Measurements from ENCODE around the gene C6orf120.

- PRO-cap = no peak
Observed at GRCh38 chr6:169427779-169428357, 174.2 kb upstream of the THBS2 start.

DNA sequence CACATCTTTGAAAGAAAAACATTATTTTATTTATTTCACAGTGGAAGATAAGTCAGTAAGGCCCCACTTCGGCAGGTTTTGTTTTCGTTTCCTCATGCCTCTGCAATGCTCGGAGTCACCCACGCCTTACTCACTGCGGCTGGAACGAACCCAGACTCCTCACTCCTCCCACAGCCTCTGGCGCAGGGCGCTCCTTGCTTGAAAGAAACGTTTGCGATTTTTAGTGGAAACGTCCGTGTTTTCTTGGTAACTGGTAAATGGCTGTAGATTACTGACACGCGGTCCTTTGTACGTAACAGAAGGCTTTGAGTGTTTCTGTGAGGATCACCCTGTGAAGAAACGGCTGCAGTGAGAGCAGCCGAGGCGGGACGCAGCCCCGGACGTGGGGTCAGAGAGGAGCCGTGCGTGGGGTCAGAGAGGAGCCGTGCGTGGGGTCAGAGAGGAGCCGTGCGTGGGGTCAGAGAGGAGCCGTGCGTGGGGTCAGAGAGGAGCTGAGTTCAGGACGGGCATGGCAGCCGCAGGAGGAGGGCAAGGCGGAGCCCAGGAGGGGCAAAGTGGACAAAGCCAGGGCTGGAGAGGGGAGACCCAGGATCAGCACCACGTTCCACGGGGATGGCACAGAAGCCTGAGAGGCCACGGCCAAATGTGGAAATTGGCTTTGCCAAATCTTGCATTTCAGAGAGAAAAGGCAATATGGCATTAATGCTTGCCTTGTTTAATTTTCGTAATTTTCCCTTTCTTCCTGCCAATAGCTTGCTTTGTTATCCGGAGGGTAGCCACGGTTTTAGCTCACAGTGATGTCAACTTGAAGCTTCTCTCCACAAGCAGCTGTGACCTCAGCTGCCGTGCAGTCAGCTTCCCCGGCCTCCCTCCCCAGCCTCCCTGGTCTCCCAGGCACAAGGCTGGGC is 198.7 kb upstream of the THBS2 start:
- PRO-cap = no peak

- PRO-cap = no peak
Observed at GRCh38 chr6:169669835-169670316, 32.0 kb downstream of the WDR27 start.

DNA sequence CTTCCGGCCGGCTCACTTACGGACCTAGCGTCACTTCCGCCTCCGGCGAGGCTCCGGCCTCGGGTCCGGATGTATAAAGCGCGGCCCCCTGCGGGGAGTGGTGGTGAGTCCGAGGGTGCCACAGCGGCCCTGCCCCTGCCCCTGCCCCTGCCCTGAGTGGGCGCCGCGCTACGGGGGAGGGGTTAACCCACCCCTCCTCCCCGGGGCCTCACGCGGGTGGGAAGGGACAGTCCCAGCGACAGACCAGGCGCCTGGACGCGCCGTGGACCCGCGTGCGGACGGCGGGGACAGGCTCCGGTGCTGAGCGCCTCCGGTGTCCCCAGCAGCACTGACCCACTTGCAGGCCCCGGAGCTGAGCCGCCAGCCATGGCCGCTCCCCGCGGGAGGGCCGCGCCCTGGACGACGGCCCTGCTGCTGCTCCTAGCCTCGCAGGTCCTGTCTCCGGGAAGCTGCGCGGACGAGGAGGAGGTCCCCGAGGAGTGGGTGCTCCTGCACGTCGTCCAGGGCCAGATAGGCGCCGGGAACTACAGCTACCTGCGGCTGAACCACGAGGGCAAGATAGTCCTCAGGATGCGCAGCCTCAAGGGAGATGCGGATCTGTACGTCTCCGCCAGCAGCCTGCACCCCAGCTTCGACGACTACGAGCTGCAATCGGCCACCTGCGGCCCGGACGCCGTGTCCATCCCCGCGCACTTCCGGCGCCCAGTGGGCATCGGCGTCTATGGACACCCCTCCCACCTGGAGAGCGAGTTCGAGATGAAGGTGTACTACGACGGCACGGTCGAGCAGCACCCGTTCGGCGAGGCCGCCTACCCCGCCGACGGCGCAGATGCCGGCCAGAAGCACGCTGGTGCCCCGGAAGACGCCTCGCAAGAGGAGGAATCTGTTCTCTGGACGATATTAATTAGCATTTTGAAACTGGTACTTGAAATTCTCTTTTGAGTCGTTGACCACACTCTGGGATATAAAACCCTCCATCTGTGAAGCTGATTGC is at the start of gene C6orf120:
Gene C6orf120 (plus strand): TSS at position 33 of the 994 bp plus-strand sequence.
- PRO-cap = bidirectional peak, plus-strand start at position 103 of the sequence, minus-strand start outside the sequence

DNA sequence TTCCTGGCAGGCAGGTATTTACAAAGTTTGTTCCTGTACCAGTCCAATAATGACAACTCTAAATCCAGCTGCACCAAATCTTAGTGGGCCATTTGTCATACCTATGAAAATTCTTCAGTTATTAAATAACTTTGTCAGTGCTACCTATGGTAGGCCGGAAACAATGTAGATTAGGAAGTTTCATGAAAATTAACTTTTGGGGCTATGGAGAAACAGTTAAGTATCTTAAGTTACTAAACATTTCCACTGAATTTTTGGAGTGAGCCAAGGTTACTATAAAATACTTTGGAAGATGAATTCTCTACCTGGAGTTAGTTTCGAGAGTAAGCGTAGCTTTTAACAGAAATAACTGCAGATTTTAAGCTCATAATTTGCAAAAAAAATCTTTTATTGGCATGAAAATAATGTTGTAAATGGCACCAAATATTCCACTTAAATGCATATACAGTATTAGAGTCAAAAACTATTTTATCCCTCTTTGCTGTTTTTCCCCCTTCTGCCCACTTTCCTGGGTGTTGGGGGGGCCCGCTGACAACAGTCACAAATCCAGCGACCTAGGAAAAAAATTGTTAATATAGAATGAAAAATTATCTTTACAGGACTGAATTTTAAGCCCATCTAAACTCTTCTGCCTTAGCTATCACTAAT is 1.7 kb downstream of the C6orf120 start:
- PRO-cap = no peak

DNA sequence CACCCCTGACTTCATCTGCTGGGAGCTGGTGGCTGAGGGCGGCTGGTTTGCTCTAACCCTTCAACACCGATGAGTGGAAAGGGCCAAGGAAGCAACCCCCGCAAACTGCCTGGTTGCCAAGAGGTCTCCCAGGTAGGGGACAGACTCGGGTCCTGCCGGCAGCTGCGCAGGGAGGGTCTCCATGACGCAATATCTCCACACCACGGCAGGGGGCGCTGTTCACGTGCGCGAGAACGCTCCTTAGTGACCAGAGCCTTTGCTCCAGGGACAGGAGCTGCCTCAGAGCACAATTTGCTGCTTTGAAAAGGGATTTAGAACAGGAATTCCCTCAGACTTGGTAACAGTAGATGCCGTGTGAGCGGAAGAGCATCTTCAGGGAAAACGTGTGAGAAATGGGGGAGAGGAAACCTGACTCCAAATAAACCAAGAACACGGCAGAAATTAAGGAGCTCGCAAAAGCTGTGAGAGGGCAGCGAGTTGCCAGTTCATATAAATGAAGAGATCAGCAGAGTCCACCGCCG is 80.3 kb downstream of the ERMARD start:
- PRO-cap = no peak

GRCh38 chr6:169851622-169852811 is 100.6 kb downstream of the ERMARD start:
- PRO-cap = unidirectional peak, plus-strand start at chr6:169851999; unidirectional peak, minus-strand start at chr6:169852223; unidirectional peak, minus-strand start at chr6:169852609

DNA sequence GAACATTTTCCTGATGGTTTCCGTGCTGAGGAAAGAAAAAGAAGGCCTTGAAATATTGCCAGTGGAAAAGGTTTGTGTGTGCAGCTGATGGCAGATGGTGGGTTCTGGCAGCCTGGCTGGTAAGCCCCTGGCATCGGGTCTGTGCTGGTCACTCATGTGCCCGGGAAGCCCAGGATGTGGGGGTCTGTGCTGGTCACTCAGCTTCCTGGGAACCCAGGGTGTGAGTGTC is 153.9 kb downstream of the ERMARD start:
- PRO-cap = no peak

DNA sequence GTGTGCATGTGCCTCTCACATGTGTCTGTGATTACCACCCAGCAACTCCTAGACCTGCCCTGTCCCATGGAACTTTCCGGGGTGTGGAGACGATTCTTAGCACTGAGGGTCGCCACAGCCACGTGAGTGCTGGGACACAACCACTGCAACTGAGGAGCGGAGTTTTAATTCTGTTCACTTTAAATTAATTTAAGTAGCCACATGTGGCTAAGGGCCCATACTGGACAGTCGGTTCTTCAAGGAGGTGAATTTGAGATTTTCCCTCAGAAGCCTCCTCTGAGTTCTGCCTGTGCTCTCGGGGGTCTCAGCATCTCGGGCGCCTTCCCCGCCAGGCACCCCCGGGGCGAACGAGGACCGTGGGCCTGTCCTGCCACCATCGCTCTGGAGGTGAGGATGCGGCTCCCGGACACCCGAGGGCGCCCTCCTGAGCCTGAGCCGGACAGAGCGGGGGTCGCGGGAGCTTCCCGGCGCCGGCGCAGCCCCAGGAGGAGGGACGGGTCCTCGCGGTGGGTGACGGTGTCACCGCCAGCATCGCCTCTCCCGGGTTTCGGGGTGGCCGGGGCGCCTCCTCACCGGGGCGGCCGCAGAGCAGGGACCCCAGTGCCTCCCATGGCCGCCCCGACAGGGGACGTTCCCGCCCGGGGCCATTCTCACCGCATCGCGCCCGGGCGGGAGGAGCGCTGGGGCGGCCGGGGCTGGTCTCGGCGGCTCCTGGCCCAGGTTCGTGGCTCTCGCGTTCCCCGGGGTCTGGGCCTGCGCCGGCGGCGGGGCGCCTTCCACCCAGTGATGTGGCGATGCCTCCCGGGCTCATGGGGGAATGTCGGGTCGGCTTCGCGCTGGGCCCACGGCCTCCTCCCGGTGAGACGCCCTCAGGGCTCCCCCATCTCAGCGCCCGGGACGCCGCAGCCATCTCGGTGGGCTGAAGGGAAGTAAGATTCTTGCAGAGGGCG is 210.4 kb downstream of the ERMARD start:
- PRO-cap = no peak

DNA sequence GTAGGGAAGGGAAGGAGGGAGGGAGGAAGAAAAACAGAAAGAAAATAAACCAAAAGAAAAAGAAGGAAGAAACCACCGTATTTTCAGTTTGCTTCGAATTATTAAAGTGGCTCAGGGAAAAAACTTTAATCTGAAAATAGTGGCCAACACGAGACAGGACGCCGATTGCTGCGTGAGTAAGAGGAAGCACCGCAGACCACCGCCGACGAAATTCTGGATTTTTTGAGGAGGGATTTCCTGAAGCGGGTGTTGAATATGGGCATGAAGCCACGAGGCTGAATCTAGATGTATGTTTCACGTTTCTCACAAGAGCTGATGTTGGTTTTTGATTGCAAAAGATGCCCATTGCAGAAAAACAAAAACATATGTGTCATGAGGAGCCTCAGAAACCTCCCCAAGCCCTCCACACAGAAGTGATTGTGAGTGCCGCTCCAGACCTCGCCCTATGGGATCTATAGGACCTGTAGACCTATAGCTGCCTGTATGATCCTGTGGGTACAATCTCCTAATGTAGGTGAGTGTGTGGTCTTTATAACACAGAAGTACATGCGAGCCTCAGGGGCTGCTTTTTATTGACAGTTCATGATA is 244.1 kb downstream of the DLL1 start:
- PRO-cap = no peak

DNA sequence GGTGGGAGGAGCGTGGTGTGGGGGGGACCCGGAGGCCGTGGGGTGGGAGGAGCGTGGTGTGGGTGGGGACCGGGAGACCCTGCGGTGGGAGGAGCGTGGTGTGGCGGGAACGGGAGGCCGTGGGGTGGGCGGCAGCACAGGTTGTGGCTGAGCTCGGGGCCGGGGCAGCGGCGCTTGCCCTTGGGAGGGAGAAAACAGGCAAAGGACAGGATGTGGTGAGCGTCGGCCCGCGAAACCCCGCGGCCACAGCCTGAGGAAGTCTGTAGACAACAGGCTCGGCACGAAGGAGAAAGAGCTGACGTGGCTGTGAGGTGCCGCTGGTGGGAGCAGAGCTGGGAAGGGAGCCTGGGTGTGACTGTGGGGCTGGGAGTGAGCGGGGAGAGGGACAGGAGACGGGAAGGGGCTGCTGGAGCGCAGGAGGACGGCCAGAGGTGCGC is 203.0 kb downstream of the DLL1 start:
- PRO-cap = bidirectional peak, plus-strand start at position 263 of the sequence, minus-strand start at position 207 of the sequence

- PRO-cap = no peak
Observed at GRCh38 chr6:170129801-170130247, 161.1 kb downstream of the DLL1 start.

DNA sequence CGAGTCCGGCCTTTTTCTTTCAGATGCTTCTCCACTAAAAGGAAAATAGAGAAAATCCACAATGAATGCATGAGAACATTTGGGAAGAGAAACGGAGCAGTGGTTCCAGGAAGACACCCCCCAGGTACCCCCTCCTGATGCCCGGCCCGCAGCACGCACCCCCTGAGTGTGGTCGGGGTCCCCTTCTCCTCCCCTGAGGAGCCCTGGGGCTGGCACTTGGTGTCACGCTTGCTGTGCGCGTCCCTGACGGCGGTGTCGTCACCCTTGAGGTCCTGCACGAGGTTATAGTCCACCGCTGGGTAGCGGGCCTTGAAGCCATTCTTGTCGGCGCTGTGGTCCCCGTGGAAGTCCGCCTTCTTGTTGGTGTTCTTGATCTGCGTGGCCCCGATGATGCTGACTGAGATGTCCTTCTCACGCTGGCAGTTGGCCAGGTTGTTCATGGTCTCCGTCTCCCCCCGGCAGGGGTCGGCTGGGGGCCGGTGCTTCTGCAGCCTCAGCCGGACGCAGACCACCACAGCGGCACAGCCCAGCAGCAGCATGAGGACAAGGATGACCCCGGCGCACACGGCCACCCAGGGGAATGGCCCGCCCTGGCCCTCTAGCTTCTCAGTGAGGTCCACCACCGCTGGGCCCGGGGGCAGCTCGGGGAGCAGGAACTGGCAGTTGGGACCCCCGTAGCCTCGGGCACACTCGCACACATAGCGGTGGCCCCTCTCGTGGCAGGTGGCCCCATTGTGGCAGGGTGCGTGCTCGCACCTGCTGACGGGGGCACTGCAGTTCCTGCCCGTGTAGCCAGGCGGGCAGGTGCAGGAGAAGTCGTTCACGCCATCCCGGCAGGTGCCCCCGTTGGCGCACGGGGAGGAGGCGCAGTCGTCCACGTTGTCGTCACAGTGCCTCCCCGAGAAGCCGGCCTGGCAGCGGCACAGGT is 7.5 kb downstream of the DLL1 start:
- PRO-cap = no peak

GRCh38 chr6:170294943-170295263 is 4.0 kb upstream of the DLL1 start:
- PRO-cap = no peak

GRCh38 chr6:170355656-170356088 is 49.1 kb downstream of the FAM120B start:
- PRO-cap = no peak

DNA sequence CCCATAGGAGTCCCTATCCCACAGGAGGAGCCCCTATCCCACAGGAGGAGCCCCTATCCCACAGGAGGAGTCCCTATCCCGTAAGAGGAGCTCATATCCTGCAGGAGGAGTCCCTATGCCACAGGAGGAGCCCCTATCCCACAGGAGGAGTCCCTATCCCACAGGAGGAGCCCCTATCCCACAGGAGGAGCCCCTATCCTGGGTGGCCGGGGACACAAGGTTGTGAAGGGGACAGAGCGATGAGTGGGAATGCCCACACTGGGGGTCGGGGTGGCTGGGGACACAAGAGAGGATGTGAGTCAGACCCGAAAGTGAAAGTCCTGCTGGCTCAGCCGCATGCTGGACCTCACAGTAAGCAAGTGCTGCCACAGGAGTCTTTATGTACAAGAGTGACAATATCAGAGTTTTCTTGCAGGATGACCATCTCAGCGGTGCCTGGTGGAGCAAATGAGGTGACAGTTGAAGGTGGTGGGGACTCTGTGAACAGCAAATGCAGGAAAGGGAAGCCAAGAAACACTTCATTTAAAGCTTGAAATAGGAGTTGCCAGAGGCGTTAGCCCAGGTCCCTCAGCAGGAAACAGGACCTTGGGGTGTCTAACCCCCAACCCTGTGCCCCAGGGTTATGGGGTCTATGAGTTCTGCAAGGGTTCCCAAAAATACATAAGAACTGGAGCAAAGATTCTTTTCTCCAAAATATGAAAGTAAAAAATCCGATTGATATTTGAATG is 93.6 kb downstream of the PSMB1 start:
- PRO-cap = bidirectional peak, plus-strand start at position 331 of the sequence, minus-strand start at position 260 of the sequence

DNA sequence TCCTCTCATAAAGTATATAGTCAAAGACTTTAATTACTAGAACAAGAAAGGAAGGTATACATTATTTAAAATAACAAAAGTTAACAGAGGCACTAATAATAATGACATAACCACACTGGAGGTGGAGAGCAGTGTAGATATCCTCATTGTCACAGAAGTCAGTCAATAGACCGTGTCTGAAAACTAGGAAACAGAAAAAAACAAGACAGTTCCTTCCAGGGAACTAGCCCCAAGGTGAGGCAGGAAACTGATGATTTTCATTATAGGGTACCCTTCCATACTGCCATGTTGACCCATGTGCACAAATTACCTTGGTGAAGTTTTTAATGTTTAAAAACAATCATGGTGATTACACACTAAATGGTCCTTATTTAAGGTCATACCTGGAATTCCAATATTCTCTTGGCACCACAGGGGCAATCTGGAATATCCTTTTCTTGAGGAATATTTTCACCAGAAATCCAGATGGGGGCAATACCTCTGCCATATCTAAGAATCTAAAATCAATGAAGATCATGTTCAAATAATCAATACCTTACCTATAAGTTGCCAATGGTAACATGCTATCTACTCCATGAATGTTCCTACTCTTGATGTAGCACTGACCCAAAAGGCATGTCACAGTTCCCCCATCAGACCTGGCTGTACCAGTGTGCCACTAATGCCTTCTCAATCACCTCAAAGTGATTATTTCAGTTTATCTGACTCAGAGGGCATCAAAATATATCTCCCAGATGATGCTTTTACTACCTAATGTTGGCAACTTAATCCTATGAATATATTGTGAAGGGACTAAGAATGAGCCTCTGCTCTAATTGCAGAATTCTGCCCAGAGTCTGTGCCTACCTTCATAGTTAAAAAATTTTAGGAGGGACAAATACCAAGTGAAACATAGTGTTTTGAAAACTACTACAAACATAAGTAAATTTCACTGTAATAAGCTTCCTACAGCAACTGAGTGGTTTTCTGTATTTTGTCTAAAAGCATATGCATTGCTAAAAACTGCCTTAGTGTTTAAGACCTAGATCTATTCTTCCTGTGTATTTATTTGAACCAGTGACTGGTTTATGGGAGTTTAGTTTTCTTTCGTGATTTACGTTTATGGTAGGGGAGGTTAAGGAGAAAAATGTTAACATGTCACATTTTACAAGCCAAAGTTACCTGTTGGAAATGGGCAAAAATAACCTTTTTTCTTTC is 5.6 kb downstream of the PDCD2 start:
- PRO-cap = no peak